Karpas-422 (cell line): ENCODE measurements around the gene CELF1.

GRCh38 chr11:47236415-47237614, 11.8 kb downstream of the ACP2 start:
- PRO-cap, result no peak
- RAMPAGE, long total RNA, result no peak

GRCh38 chr11:47347241-47348119, 5.0 kb downstream of the MYBPC3 start:
- PRO-cap, result no peak
- RAMPAGE, long total RNA, result no peak

GRCh38 chr11:47364370-47364911, 11.9 kb upstream of the MYBPC3 start:
- PRO-cap, result no peak
- RAMPAGE, long total RNA, result no peak

DNA sequence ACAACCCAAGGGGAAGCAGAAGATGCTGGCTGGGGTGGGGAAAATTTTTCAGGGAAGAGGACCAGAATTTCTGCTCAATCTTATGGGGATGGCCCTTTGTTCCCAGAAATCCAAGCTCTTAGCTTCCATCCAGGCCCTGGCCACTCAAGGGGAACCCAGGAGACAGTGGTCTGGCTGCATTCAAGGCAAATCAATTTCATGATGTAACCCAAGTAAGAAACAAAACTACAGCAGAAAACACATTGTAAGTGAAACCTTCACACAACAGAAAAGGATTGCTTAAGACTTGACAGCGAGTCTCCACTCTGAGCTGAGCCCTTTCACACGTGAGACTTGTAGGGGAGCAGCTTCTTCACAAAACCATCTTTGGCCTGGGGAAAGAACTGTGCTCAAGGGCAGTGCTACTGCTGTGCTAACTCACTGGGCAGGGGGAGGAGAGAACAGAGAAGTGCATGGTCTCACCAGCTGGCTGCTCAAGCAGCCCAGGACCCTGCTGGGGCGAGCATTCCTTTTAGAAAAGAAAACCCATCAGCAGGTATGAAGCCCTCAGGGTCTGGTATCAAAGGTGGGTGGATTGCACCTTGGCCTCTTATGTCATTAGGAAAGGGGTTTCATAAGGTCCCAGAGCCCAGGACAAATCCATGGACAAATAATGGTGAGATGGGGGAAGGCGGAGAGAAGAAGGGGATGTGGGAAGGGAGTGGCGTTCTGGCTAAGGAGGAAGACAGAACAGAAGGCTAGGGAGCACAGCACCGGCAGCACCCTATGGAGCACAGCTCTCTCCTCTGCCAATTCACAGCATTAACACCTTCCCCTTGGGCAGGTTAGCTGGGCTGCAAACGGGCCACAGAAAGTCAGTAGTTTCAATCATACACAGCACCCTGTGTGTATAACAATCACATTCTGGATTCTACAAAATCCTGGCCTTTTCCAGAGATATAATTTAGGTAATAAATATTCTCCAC, 20.6 kb upstream of the RAPSN start:
- PRO-cap, result no peak
- RAMPAGE, long total RNA, result no peak

DNA sequence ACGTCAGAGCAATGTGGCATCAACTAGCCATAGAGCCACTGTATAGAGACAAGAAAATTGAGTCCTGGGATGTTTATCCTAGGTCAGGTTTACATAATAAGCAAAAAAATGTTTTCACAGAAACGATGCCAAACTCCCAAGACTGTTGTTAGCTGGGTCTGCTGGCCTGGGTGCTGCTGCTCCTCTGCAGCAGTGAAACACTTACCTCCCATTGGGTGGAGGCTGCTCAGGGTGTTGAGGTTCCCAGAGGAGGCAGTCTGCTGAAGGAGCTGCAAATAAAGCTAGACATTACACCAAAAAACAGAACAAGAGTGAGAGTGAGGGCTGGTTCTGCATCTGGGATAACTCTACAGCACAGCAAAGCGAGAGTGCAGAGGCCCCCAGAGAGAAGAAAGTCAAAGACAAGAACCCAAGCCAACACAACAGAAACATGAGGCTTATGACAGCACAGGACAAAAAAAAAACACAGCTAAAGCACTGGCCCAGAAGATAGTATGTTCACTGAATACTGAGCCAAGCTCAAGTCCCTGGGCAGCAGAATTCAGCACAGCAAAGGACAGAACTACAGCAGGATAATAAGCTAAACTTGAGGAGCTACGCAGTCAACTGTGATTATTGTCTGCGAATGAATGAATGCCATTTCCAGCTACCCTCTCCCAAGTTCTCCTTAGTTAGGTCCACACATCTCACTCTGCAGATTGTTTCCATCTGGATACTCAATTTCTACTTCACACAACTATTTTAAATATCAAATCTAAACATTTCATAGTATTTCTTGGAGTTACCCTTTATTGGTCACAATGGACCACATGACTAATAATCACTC, 29.9 kb upstream of the RAPSN start:
- PRO-cap, result no peak
- RAMPAGE, long total RNA, result no peak

DNA sequence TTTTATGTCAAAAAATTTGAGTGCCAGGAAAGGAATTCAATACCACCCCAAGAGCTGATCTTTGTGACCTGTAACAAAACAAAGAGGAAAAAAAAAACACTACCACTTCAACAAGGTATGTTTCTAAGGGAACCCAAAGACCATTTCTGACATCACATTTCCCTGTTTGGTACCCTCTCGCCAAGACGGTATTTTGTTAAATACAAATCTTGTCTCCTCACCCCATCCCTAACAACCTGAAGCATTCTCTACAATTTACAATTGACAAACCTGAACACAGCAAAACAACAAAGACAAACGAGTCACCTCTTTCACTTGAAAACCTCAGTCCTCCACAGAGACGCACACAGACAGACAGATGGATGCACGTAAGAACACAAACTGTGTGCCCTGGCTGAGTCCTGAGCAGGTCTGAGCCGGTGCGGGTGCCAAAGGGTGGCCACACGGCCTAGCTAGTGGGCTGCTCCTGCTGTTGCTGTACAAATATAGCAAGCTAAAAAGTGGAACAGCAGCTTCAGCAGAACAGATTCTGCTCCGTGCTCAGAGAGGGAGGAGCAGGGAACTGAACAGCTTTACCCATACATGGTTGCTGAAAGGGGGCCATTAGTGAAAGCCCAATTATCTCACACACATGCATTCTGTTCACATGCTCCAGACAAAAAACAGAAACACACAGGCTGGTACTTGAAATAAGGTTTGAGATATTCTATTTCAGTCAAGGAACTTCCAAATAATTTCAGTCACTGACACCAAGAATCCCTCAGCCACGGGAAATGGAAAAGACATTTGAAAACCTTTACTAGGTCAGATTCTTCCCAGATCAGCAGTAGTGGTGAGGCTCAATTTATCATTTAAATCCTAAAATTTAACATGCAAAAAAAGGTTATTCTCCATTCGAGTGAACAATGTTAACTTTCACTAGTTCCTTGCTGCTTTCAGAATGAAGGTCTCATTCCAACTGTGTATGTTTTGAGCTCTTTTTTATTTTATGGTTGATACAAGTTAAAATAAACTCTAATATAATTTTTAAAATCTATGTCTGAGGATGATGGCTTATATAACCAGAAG, 28.4 kb downstream of the CELF1 start:
- PRO-cap, result no peak
- RAMPAGE, long total RNA, result no peak

DNA sequence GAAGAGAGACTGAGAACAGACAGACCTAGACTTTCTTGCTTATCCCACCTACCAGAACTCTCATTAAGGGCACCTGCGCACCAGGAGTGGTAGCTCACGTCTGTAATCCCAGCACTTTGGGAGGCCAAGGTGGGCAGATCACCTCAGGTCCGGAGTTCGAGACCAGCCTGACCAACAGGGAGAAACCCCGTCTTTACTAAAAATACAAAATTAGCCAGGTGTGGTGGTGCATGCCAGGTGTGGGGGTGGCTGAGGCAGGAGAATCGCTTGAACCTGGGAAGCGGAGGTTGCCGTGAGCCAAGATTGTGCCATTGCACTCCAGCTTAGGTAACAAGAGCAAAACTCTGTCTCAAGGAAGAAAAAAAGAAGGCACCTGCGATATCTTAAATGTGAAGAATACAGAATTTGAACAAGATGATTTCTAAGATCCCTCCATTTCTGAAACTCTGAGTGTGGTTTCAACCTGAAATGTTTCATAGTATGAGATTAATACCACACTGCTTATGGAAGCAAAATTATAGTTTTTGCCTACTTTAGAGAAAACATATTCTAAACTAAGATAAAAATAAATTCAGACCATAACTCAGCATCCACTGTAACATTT, 26.9 kb downstream of the CELF1 start:
- PRO-cap, result no peak
- RAMPAGE, long total RNA, result no peak

GRCh38 chr11:47552608-47553493, at the start of gene CELF1:
Gene CELF1 (minus strand): TSS chr11:47553132.
- PRO-cap, result unidirectional peak, minus-strand start at chr11:47552863; bidirectional peak, plus-strand start at chr11:47553356, minus-strand start at chr11:47553130
- RAMPAGE, long total RNA, result no peak

DNA sequence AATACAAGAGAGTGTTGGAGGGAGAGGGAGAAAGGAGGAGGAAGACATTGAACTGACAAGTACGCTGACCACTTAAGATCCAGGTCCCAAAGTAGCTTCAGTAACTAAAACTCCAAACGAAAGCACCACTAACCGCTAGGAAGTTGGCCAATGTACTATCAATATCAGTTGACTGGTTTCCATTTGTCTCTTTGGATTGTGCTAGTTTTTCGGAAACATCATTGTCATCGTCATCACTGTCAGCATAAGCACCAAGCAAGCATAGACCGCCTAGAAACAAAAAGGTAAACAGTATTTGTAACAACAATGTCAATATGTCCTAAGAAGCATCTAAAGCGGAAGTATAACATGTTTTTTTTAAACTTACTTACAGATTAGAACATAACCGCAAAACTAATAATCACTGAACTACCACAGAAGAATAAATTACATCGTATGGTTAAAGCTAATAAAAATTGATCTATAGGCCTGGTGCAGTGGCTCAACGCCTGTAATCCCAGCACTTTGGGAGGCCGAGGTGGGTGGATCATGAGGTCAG, 12.7 kb downstream of the FNBP4 start:
- PRO-cap, result no peak
- RAMPAGE, long total RNA, result no peak

DNA sequence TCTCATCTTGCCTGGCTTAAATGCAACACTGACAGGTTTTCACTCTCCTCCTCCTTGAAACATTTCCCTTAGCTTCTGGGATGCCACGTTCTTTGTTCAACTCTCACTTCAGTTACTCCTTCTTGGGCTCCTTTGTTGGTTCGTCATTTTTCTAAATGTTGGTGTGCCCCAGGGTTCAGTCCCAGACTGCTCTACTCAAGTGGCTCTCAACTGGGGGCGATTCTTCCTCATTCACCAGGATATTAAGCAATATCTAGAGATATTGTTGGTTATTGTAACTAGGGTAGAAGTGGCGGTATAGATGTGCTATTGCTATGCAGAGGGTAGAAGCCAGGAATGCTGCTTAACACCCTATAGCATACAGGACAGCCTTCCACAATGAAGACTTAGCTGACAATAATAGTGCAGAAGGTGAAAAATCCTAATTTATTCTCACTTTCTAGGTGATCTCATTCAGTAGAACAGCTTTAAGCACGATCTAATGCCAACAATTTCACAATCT, 4.8 kb downstream of the NUP160 start:
- PRO-cap, result no peak
- RAMPAGE, long total RNA, result no peak

GRCh38 chr11:47920305-47920907, 60.0 kb upstream of the PTPRJ start:
- PRO-cap, result no peak
- RAMPAGE, long total RNA, result no peak

DNA sequence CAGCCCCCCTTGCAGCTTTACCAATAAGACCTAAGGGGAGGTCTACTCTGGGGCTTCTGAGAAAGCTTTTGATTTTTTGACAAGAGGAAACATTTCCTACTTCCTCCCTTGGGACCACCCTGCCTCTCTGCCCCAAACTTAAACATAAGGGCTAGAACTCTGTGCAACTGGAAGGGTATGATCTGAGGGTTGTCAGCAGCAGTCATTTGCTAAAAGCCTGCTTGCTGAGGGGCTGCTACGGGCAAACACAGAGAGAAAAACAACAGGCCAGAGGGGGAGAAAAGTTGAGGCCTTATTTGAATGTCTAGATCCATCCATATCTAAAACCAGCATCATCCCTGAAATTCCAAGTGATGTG, 29.8 kb upstream of the PTPRJ start:
- PRO-cap, result bidirectional peak, plus-strand start at position 166 of the sequence, minus-strand start outside the sequence
- RAMPAGE, long total RNA, result no peak

- PRO-cap, result no peak
- RAMPAGE, long total RNA, result no peak
Measured at GRCh38 chr11:47991235-47991868, 11.0 kb downstream of the PTPRJ start.

DNA sequence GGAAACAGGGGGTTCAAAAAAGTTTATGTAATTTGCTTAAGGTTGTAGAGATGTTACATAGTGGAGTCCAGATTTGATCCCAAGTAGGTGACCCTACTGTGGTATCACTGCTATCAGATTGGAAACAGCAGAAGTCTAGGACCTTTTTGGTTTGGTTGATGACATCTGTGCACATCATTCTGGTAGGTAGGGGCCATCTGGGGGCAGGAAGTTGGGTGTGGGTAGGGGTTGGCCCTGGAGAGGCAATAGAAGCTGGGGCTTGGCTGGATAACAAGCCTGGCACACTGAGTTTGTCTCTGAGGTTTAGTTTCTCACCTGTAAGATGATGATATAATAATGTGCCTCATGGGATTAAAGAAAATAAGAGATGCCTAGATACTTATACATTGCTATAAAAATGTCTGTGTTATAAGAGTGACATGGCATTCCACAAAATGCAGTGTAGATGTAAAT, 36.7 kb downstream of the PTPRJ start:
- PRO-cap, result no peak
- RAMPAGE, long total RNA, result no peak

- PRO-cap, result bidirectional peak, plus-strand start at chr11:48019244, minus-strand start at chr11:48019206; bidirectional peak, plus-strand start at chr11:48019416, minus-strand start at chr11:48019312
- RAMPAGE, long total RNA, result no peak
Measured at GRCh38 chr11:48018499-48019609, 38.5 kb downstream of the PTPRJ start.

DNA sequence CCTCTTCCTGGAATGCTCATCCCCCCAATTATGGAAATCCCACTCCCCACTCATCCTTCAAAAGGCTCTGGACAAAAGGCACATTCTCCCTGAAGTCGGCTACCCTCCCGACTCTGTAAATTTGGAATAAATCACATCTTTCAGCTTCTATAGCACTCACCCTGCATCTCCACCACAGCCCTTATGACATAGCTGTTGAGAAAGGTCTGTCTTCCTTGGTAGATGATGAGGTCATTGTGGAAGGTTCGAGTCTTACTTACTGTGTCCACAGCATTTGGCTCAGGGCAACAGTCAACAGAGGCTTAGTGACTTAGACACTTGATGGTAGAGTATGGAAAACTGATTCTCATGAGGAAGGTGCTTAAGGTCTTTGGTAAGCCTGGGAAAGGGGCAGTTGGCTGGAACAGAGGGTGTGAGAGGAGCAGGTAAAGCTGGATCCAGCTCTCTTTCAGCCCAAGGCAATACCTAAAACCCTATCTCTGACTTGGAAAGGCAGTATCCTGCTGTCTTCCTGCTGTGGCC, 45.6 kb downstream of the PTPRJ start:
- PRO-cap, result no peak
- RAMPAGE, long total RNA, result no peak

- PRO-cap, result no peak
- RAMPAGE, long total RNA, result no peak
Measured at GRCh38 chr11:48028909-48029407, 48.6 kb downstream of the PTPRJ start.

DNA sequence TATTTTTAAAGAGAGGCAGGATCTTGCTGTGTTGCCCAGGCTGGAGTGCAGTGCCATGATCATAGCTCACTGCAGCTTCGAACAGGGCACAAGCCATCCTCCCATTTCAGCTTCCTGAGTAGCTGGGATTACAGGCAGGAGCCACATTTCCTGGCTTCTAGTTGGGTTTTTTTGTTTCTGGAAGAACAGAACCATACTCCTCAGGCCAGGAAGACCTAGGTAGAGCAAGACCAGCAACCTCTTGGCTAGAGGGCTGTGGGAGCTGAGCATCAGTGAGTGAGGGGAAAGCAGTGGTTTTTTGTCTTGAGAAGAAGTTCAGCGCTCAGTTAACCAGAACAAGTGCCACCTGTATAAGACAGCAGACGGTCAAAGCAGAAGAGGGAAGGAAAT, 62.9 kb downstream of the PTPRJ start:
- PRO-cap, result no peak
- RAMPAGE, long total RNA, result no peak

GRCh38 chr11:48072230-48072753, 91.9 kb downstream of the PTPRJ start:
- PRO-cap, result bidirectional peak, plus-strand start at chr11:48072491, minus-strand start at chr11:48072337
- RAMPAGE, long total RNA, result no peak

- PRO-cap, result no peak
- RAMPAGE, long total RNA, result no peak
Measured at GRCh38 chr11:48077807-48078614, 97.7 kb downstream of the PTPRJ start.